ENCODE measurements around a stretch of chr6.

- RRBS: no CpG with 5 or more reads among the region's 38 CpGs
Measured at GRCh38 chr6:41469663-41470337, 76.4 kb upstream of the FOXP4 start.

- RRBS: no CpG with 5 or more reads among the region's 12 CpGs
Measured at GRCh38 chr6:41489440-41489906, 56.7 kb upstream of the FOXP4 start.

DNA sequence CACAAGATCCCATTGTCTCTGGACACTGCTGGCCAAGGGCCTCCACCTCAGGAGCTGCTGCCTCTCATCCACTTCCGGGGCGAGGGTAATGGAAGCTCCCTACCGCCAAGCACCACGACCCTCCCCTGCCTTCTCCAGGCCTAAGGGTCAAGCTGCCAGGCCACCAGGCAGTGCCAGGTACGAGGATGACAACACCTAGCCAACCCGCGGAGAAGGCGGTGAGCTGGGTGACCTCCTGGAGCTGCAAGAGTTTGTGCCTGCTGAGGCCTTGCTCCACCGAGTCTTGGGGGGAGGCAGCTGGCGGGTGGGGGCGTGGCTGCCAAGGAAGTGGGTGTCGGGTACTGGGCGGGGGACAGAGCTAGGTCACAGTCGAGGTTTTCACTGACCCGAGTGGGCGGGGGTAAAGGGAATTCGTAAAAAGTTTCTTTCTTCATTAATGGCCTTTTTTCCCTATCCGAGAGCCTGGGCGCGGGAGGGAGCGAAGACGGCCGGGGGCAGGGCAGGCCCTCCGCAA, 43.3 kb upstream of the FOXP4 start:
- RRBS: no CpG with 5 or more reads among the region's 24 CpGs

GRCh38 chr6:41532200-41532527, 14.0 kb upstream of the FOXP4 start:
- RRBS: no CpG with 5 or more reads among the region's 7 CpGs

GRCh38 chr6:41599126-41600349, 38.7 kb upstream of the MDFI start:
- RRBS: 80% methylated on average over 2 of the region's 28 CpGs

DNA sequence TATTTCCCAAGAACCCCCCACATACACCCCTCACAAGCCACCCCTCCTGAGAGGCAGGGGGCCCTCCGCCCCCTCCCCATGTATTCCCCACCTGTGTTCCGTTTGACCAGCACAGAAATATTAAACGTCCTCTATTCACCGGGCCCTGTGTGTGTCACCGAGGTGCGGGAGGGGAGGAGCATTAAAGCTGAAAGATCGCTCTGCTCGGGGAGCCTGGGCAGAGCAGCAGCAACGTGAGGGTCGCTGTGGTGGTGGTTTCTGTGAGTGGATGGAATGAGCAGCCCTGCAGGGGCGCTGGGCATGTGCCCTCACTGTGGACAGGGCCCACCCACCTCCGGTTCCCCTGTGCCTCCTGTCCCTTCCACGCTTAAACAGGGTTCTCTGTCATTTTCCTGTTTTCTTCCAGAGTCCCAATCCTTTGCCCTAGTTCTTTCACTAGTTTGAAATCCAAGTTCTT, 37.8 kb upstream of the MDFI start:
- RRBS: no CpG with 5 or more reads among the region's 13 CpGs

GRCh38 chr6:41771113-41772003, 8.3 kb downstream of the FRS3 start:
- RRBS: 76% methylated on average over 8 of the region's 29 CpGs

DNA sequence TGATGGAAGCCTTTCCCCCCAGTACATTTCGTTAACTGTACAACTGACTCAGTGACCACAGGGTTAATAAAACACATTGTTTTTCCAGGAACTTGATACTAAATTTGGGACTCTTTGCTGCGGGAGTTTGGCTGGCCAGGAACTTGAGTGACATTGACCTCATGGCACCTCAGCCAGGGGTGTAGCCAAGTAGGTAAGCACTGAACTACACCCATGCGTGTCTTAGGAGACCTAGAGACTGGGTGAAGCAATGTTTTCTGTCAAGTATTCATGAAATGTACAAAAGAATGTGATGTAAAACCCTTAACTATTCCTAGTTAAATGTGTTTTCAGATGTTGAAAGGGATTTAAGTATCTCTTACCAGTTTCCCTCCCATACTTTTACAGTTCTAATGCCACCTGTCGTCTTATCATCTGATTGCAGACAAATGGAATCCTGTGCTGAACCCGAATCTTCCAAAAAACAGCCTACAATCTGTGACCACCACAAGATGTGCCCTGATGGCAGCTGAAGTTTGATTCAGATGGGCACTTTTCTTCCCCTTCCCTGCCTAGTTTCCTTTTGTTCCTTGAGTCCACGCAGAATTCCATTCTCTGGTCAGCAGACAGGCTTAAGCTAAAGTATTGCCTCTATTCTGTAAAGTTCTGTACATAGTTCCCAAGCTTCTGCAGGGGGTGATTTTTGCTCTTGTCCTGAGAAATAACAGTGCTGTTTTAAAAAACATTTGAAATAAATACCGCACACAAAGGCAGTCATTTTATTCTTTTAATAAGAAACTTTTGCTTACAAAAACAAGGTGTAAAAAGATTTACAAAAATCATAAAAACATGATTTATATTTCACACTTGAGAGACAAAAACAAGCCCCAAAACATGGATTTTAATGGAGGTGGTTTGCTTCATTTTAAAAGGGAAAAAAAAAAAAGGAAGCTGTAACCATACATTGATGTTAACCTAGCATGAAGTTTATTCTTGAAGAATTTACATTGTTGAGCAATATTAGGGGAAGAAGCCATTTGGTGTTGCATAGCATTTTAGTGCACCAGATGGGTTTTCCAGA, 2.0 kb downstream of the TOMM6 start:
- RRBS: no CpG with 5 or more reads among the region's 7 CpGs

- RRBS: no CpG with 5 or more reads among the region's 8 CpGs
Measured at GRCh38 chr6:41939432-41939999, 2.1 kb downstream of the CCND3 start.

- RRBS: no CpG with 5 or more reads among the region's 8 CpGs
Measured at GRCh38 chr6:42039193-42039932, 11.0 kb upstream of the TAF8 start.

GRCh38 chr6:42045395-42046494, 4.6 kb upstream of the TAF8 start:
- RRBS: no CpG with 5 or more reads among the region's 15 CpGs

GRCh38 chr6:42121035-42121896, 21.2 kb downstream of the C6orf132 start:
- RRBS: no CpG with 5 or more reads among the region's 6 CpGs

DNA sequence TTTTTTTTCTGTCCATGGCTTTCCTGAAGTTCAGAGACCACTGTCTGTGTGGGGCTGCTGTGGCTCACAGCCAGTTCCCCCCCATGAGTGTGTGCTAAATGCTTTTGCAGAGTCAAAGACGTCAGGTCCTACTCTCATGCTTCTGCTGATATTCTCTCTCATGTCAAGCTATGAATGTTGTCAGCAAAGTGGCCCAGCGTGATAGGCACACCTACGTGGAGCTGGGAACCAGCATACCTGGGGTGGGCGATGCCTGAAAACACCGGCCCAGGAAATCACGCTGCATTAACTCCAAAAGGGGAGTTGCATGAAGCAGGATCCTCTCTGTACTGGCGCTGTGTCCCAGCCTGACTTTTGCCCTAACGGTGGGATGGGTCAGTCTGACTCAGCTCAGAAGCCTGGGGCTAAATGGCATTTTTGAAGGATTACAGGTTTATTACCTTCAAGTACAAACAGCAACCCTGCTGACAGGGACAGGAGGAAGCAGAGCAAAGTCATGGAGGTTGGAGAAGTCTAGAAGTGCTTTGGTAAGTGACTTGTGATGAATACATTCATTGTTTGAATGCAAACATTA, 9.0 kb upstream of the MRPS10 start:
- RRBS: no CpG with 5 or more reads among the region's 8 CpGs

GRCh38 chr6:42279003-42280064, 61.7 kb upstream of the MRPS10 start:
- RRBS: no CpG with 5 or more reads among the region's 14 CpGs

- RRBS: no CpG with 5 or more reads among the region's 7 CpGs
Measured at GRCh38 chr6:42291872-42292587, 74.4 kb upstream of the MRPS10 start.

GRCh38 chr6:42389679-42390802, 61.7 kb downstream of the TRERF1 start:
- RRBS: no CpG with 5 or more reads among the region's 24 CpGs

DNA sequence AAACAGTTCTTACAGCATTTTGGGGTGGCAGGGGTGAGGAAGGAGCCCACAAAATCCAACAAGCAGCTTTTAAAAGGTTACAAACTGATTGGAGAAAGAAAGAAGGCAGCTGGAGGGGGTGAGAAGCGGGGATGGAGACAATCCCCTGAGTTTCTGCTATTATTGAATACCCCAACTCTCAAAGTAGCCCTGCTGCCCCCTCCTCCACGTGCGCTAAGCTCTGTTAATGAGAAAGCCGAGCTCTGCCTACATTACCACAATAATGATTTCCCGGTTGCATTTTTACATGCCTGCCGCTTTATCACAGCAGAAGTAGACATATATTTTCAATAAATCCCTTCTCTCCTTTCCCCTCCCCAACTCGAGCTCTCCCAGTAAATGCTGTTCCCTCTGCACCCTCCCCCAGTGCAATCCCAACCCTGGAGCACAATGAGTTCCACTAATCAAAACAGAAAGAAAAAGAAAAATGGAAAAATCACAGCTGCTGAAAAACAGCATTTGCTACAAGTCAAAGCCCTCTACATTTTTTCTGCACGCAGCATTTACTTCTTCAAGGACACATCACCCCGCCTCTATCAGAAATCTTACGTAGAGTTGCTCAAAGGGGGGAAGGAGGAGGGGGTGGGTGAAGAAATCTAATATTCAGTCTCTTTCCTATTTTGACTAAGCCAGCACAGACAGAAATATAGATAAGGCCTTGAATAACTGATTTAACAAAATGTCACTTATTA, 10.8 kb downstream of the TRERF1 start:
- RRBS: no CpG with 5 or more reads among the region's 10 CpGs

GRCh38 chr6:42450914-42451127, 905 bp downstream of the TRERF1 start:
- RRBS: no CpG with 5 or more reads among the region's 5 CpGs

GRCh38 chr6:42786227-42786563, 4.3 kb downstream of the BICRAL start:
- RRBS: no CpG with 5 or more reads among the region's 1 CpG

Measured in hTERT-HM (cell line).